Caco-2 (cell line): ENCODE measurements around the genes PCNP and ZBED2.

DNA sequence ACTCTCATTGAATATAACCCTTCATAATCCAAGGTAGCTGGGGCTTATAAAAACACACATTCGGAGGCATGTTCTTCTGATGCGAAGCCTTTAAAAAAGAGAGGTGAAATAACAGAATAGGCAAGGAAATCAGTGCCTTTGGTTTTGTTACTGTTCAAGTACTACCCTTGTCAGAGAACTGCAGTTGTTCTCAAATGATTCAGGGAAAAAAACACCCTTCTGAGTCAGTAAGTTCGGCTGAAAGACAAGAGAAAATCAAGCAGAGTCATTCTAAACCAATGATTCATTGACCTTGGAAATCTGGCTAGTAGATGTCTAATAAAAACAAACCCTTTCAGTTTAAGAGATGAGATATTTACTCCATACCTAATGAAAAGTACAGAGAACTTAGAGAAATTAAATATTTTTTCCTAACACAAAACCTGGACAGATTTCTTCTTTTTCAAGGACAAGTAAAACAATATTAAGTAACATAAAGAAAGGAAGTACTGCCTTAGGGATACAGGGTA is 72.7 kb upstream of the ABI3BP start:
- PRO-cap: no peak
- RRBS: no CpG with 5 or more reads among the region's 3 CpGs

- PRO-cap: no peak
- RRBS: no CpG with 5 or more reads among the region's 1 CpG
These were observed 150.0 kb downstream of the IMPG2 start for GRCh38 chr3:101170378-101170680.

DNA sequence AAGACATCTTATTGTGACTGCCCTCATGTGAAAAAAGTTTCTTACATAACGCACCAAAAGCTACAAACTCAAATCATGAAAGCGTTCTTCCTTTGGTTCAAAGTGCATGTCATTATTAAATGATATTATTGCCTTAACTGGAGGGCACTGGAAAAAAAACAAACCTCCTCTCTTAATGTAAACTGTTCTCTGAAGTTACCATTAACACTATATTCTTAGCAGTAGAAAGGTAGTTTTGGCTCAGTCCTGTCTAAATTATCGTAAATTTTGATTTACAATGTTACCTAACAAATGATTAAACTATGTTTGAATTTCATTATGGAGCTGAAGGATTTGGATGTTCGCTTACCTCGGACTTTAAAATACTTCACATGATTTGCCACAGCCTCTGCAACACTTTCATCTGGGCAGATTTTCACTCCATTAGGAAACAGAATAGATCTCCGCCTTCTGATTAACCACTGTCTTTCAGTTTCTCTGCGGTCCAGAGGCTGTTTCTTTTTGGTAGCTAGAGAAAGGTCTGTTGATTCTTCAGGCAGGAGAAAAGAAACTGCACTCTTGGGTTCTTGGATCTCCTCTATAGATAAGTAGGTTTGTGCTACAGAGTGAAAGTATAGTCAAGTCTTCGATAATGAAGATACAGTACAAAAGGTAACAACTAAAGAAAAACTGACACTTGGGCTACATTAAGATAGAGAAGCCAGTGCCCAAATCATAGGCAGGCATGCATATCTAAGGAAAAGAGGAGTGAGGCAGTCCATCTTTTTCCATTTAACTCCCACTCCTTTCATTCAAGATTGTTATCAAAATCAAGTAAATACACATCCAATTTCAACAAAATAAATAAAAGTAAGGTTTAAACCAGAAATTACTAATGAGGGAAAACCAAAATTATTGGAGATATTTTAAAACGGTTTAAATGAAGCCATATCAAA is 873 bp downstream of the IMPG2 start:
- PRO-cap: no peak
- RRBS: no CpG with 5 or more reads among the region's 9 CpGs

DNA sequence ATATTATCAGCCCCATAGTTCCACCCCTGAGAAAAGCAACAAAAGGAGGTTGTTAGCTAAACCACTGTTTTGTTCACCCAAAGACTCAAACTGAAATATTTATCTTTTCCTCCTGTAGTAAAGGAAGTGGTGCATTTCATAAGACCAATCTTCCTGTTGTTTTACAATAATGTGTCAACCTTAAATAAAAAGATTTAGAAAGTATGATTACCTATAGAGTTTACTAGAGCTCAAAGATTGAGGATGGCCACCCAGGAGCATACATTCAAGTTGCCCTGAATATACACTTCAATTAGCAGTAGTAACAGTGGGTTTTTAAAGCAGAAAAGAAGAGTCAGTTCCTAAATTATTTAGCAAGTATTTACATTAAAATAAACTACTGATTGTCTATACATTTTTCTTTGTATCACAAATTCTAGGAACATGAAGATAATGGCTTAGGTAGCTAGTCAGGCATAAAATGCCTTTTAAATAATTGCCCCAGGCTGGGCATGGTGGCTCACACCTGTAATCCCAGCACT is 18.5 kb upstream of the TRMT10C start:
- PRO-cap: no peak

DNA sequence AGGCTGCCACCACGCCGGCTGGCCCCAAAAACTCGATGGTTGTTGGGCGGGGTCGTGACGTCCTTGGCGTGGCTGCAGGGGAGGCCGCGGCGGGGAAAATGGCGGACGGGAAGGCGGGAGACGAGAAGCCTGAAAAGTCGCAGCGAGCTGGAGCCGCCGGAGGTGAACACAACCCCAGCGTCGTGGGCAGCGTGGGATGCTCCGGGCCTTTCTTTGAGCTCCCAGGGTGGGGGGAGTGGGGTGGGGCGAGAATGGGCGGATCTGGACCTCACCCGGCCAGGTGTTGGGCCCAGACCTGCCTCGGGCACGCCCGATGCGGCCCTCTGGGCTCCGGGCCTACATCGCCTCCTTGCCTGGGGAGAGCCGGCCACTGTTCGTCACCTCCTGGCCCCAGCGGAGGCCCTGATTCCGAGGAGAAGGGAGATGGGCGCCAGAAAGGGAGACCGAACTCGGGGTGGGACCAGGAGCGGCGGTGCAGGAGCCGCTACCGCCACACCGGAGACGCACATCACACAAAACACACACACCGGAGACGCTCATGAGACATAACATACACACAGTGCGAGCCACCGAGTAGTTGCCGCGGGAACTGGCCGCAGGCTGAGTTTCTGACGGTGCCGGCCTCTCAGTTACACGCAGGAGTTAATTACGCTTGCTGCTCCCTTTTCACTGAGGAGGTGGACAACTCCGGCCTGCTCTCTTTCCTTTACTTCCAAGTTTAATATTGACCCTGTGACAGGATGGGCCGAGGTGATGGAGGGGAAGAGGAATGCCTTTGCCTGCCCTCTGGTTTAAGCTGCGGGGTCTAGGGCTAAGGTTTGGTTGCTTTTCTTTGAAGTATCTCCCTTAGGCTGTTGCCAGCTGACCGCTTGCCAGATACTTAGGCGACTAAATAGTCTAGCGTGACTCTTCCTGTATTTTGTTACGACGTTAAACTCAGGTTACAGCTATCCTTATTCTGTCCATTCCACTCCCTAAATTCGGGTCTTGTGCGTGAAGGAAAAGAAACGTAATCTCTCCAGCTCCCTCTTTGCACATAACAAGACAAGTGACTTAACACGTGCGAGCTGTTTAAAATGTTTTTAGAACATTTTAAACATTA is at the start of gene PCNP:
PCNP (plus strand) TSS at position 63 of the 1,102 bp plus-strand sequence.
- PRO-cap: bidirectional peak, plus-strand start at position 96 of the sequence, minus-strand start outside the sequence; bidirectional peak, plus-strand start at position 292 of the sequence, minus-strand start at position 325 of the sequence; bidirectional peak, plus-strand start at position 493 of the sequence, minus-strand start at position 521 of the sequence; unidirectional peak, minus-strand start at position 726 of the sequence; unidirectional peak, minus-strand start at position 890 of the sequence
- RRBS: 2% methylated on average over 21 of the region's 68 CpGs

DNA sequence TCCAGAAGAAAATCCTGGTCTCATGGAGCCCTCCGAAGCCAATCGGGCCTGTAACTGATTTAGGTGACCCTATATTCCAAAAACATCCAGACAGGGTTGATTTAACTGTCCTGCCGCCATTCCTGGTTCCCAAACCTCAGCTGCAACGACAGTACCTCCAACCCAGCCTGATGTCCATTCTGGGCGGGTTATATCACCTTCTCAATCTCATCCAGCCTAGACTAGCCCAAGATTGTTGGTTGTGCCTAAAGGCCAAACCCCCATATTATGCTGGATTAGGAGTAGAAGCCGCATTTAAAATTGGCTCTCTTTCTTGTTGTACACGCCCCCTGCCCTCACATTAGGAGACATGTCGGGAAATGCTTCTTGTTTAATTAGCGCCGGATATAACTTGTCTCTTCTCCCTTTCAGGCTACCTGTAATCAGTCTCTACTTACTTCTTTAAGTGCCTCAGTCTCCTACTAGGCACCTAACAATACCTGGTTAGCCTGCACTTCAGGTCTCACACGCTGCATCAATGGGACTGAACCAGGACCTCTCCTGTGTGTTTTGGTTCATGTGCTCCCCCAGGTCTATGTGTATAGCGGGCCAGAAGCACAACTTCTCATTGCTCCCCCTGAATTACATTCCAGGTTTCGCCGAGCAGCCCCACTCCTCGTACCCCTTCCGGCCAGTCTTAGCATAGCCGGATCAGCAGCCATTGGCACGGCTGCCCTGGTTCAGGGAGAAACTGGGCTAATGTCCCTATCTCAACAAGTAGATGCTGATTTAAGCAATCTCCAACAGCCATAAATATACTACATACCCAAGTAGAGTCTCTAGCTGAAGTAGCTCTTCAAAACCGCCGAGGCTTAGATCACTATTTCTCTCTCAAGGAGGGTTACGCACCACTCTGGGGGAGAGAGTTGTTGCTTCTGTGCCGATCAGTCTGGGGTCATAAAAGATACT is 36.4 kb downstream of the ZBTB11 start:
- PRO-cap: no peak
- RRBS: no CpG with 5 or more reads among the region's 22 CpGs

GRCh38 chr3:101675866-101676988 is 705 bp downstream of the ZBTB11 start:
- PRO-cap: bidirectional peak, plus-strand start at chr3:101676497, minus-strand start at chr3:101676159
- RRBS: 3% methylated on average over 26 of the region's 102 CpGs

GRCh38 chr3:102764891-102765143 is 330.0 kb downstream of the ZPLD1 start:
- PRO-cap: no peak

DNA sequence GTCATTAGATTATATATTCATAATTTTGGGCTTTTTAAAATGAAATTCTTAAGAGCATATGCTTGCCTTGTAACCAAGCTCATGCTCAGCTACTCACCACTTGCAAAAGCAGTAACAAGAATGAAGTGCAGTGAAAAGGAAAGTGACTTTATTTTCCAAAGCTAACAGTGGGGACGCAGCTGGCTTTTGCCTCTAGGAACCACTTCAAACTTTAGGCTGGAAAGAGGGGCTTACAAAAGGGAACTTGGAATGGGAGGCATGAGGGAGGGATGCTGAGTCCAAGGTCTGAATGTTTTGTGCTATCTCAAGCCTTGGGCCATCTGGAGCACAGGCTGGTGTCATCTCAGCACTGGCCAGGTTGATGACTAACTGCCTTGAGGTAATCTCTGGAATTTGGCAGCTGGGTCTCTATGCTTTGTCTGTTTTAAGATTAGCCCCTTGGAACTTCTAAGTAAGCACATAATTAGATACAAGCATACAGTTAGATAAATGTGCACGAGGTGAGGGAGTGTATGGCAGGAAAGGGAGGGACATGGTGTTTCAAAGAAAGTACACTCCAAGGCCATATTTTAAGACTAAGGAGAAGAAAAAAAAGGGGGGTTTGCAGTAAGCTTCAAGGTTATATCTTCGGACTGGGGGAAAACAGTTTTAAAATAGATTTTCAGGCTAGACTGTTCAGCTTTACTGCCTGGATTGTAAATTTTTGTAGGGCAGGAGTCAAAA is 252.4 kb upstream of the CCDC54 start:
- PRO-cap: no peak
- RRBS: no CpG with 5 or more reads among the region's 3 CpGs

DNA sequence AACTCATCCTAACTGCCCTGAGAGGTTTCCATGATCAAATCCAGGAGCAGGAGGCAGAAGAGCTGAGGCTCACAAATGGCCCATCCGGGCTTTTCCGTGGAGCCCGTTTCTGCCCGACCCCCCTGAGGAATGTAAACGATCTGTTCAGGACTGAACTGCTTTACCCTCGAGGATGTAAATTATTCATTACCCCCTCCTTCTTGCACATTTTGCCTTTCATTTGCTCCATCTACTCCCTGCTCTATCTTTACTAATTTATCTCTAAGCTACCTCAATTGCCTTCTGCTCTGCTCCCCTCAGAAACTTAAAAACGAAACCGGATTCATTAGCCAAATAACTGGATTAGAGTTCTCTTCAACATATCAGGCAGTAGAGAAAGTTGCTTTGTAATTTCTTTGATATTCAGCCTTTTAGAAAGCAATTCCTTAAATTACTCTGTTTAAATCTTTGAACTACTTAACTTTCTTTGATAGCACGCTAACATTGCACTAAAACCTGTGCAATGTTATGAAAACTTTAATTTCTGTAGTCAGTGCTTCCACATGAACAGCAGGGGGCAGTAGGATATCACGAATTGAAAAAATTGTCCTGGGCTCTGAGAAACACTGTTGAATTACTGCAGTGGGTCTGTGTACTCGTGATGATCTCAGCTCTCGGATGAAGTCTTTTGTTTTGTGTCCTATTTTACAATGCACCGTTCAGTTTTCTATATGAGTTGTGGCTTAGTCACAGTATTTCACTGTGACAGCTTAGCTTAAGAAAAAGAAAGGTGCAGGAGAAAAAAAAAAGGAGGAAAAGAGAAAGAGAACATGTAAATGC is 141.5 kb upstream of the CCDC54 start:
- PRO-cap: no peak
- RRBS: no CpG with 5 or more reads among the region's 13 CpGs

GRCh38 chr3:108130093-108130650 is 39.3 kb upstream of the CD47 start:
- PRO-cap: no peak
- RRBS: no CpG with 5 or more reads among the region's 4 CpGs

DNA sequence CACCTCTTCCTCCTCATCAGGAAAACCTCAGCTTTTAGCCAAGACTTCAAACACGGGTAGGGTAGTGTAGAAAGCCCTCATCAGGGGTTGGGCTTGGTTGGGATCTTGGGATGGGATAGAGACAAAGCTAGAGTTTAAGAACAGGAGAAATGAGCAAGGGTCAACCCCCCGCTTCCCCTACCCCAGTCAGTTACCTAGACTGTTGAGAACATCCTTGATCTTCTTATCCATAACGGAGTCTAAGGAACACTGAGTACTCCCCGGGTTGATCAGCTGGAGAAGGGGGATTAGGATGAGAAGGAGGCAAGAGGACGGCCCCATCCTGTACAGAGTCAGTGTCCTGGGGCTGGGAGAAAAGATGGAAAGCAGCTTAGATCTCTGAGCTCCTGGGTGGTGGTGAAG is 344 bp downstream of the RETNLB start:
- PRO-cap: no peak
- RRBS: no CpG with 5 or more reads among the region's 5 CpGs

GRCh38 chr3:109336287-109336965 is 920 bp downstream of the DPPA4 start:
- PRO-cap: no peak
- RRBS: no CpG with 5 or more reads among the region's 19 CpGs

- PRO-cap: no peak
- RRBS: no CpG with 5 or more reads among the region's 3 CpGs
These were observed 373.8 kb upstream of the NECTIN3 start for GRCh38 chr3:110697949-110698148.

GRCh38 chr3:110888350-110889590 is 182.8 kb upstream of the NECTIN3 start:
- PRO-cap: unidirectional peak, plus-strand start at chr3:110888811
- RRBS: no CpG with 5 or more reads among the region's 38 CpGs

DNA sequence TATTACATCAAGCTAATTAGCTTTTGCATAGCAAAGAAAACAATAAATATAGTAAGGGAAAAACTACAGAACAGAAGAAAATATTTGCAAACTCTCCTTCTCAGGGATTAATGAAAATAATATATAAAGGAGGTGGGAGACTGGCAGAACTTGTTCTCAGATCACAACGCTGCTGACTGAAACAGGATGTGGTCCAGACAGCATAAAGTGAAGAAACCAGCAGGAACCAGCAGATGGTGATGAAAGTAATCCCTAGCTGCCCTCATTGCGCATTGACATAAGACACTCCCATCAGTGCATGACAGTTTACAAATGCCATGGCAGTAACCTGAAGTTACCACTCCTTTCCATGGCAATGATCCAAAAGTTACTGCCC is 149.2 kb upstream of the CD96 start:
- PRO-cap: no peak
- RRBS: no CpG with 5 or more reads among the region's 2 CpGs

- PRO-cap: no peak
- RRBS: no CpG with 5 or more reads among the region's 3 CpGs
These were observed at the start of gene ZBED2 for GRCh38 chr3:111595193-111595760. Gene ZBED2 (minus strand): TSS chr3:111595346.

GRCh38 chr3:111807770-111808345 is 51.2 kb upstream of the PHLDB2 start:
- PRO-cap: no peak
- RRBS: no CpG with 5 or more reads among the region's 1 CpG

GRCh38 chr3:111904695-111905383 is 45.8 kb downstream of the PHLDB2 start:
- PRO-cap: bidirectional peak, plus-strand start at chr3:111905034, minus-strand start at chr3:111904826
- RRBS: no CpG with 5 or more reads among the region's 2 CpGs

DNA sequence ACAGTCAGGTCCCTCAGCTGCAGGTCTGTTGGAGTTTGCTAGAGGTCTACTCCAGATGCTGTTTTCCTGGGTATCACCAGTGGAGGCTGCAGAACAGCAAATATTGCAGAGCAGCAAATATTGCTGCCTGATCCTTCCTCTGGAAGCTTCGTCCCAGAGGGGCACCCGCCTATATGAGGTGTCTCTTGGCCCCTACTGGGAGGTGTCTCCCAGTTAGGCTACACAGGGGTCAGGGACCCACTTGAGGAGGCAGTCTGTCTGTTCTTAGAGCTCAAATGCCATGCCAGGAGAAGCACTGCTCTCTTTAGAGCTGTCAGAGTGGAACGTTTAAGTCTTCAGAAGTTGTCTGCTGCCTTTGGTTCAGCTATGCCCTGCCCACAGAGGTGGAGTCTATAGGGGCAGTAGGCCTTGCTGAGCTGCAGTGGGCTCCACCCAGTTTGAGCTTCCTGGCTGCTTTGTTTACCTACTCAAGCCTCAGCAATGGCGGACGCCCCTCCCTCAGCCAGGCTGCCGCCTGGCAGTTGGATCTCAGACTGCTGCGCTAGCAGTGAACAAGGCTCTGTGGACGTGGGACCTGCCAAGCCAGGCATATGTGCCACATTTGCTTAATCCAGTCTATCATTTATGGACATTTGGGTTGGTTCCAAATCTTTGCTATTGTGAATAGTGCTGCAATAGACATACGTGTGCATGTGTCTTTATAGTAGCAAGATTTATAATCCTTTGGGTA is 13.8 kb upstream of the C3orf52 start:
- PRO-cap: no peak
- RRBS: no CpG with 5 or more reads among the region's 9 CpGs